Pulmonary lymph node (tissue), 1 donor: ENCODE measurements around a stretch of chr19.

DNA sequence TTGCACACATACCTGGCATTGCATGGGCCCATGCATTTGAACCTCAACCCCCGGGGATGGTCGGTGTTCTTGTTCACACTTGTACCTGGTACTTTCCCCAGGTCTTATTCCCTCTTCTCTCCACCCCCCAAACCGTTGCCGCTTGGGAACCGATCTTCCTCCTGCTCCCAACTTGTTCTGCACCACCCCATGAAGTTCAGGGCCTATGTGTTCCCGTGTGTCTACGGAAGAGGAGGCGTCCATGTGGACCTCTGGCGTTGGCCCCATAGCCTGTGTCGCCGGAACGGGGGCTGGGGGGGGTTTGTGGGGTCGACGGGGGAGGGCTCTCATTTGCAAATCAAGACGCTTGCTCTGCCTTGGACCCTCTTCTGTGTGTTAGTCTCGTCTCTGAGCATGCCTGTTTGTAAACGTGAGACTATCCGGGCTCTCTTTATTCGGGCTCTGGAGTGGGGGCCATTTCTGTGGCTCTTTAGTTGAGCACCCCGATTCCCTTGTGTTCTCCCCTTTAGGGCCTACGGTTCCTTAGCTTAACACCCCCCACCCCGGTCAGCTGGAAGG is 1.8 kb downstream of the PRR12 start:
- PRO-cap = no peak

DNA sequence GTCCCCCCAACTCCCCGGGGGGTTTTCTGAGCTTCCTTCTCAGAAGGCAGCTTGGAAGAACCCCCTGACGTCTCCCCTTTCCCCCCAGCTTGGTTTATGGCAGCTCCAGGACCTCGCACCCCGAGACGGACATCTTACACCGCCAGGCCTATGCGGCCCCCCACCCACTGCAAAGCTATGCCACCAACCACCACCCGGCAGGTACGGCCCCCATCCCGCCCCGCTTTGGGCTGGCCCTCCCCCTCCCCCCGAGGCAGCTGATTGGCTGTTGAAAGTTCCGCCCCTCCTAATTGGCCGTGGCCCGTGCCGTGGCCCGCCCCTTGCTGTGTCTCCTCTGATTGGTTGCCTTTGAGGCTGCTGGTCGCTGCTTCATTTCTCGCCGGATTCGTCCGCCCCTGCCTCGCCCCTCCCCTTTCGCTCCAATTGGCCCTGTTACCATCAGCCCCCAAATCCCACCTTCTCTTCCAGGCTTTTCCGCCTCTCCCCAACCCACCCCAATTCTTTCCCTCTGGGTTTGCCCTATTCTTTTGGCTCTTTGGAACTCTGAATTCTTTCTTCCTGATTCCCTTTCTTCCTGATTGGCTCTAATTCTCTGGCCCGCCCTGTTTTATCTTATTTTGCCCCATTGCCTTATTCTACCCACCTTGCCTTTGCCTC is 2.4 kb downstream of the PRR12 start:
- PRO-cap = bidirectional peak, plus-strand start at position 372 of the sequence, minus-strand start at position 177 of the sequence

GRCh38 chr19:49601105-49602060 is 10.4 kb downstream of the PRR12 start:
- PRO-cap = no peak

DNA sequence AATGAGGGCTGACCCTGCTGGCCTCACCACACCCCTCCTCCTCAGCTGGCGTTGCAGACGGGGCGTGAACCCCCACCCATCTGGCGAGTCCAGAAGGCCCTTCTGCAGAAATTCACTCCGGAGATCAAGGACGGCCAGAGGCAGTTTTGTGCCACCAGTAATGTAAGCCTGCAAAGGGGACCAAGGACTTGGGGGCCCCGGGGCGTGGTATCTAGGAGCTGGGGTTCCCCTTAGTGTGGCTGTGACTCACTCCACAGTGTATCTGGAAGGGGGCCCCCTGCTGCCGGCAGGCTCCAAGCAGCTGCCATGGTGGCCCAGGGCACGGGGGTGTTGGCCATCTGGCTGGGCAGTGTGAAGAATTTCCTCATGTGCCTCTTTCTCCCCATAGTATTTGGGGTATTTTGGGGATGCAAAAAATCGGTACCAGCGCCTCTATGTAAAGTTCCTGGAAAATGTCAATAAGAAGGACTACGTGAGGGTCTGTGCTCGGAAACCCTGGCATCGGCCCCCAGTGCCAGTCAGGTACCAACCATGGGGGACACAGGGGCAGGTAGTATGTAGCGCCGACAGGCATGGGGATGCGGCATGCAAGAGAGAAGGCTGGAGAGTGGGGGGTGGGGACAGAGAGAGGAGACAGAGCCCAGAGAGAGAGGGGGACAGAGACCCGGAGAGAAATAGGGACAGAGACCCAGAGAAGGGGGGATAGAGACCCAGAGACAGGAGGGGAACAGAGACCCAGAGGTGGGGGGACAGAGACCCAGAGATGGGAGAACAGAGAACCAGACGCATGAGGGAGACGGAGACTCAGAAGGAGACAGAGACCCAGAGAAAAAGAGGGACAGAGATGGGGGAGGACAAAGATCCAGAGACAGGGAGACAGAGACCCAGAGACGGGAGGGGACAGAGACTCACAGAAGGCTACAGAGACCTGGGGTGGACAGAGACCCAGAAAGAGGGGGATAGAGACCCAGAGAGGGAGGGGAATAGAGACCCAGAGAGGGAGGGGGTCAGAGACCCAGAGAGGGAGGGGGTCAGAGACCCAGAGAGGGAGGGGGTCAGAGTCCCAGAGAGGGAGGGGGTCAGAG is 23.8 kb downstream of the PRR12 start:
- PRO-cap = no peak

DNA sequence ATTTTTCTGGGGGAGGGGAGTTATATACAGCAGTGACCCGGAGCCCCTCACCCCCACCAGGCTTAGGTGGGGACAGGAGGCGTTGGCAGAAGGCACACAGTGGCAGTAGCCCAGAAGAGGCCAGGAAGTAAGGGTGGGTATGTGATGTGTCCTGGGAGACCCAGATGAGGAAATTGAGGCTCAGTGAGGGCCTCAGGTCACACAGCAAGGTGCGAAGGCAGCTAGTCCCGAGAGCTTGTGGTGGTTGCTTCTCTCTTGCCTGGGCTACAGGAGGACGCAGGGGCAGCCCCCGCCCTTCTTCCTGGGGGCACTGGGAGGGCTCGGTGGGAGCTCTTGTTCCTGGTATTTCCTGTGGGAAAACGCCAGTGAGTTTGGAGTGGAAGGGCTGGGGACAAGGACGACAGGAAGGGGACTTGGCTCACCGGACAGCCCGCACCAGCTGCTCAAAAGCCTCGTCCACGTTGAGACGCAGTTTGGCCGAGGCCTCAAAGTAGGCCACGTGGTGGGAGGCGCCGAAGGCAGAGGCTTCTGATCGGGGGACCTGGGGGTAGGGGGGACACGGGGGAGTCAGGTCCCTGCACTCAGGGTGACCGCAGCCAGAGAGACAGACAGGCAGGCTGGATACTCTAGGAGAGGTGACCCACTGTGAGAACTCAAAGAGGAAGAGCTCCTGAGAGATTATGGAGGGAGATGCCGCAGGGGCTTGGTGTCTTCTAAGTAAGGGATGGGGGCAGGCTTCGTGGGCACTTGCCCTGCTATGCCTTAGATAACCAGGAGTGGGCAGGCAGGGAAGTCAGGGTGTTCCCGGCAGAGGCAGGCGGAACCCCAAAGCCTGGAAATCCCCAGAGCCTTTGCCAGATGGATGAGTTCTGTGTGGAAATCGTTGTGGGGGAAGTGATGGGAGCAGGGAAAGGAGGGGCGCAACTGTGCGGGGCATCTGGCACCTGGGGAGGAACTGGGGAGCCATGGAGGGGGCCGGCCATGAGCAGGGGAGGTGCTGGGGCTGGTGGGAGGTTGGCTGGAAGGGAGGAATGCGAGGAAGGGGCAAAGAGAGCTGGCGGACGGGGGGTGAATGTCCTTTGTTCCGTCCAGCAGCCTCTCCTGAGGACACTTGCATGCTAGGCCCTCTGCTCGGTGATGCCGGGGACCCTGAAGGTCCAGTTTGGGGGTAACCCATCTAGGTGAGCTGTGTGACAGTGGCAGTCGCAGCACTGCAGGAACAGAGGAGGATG is 4.2 kb downstream of the RRAS start:
- PRO-cap = unidirectional peak, plus-strand start at position 897 of the sequence

GRCh38 chr19:49677851-49677974 is 642 bp downstream of the PRMT1 start:
- PRO-cap = no peak

- PRO-cap = no peak
These were observed 27.6 kb downstream of the CPT1C start for GRCh38 chr19:49718423-49718980.

- PRO-cap = bidirectional peak, plus-strand start at chr19:49808935, minus-strand start at chr19:49808818; unidirectional peak, plus-strand start at chr19:49809340; unidirectional peak, minus-strand start at chr19:49809498; unidirectional peak, minus-strand start at chr19:49809530
These were observed 4.2 kb downstream of the FUZ start for GRCh38 chr19:49808550-49809689.

DNA sequence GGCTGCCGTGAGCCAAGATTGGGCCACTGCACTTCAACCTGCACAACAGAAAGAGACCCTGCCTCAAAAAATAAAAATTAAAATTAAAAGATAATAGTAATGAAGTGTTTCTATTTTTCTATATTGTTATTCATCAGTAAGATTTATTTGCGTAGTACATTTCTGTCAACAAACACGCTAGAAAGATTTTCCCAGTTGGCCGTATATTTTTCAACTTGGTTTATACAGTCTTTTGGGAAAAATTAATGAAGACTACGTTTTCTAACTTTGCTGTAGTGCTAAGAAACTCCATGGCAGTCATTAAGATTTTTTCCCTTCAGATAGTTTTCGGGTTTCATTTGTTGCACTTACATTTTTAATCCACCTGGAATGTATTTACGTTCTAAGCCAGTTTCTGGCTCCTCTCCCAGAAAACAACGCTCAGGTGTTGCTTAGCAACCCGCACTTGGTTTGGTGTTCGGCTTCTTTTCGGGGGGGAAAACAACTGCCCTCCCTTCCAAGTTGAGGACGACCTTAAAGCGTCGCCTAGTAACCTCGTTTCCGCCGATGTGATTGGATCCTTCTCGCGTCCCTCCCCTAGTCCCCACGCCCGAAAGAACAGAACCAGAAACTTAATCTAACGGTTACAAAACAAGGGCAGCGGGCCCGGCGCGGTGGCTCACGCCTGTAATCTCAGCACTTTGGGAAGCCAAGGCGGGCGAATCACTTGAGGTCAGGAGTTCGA is 927 bp upstream of the MED25 start:
- PRO-cap = unidirectional peak, plus-strand start at position 619 of the sequence

DNA sequence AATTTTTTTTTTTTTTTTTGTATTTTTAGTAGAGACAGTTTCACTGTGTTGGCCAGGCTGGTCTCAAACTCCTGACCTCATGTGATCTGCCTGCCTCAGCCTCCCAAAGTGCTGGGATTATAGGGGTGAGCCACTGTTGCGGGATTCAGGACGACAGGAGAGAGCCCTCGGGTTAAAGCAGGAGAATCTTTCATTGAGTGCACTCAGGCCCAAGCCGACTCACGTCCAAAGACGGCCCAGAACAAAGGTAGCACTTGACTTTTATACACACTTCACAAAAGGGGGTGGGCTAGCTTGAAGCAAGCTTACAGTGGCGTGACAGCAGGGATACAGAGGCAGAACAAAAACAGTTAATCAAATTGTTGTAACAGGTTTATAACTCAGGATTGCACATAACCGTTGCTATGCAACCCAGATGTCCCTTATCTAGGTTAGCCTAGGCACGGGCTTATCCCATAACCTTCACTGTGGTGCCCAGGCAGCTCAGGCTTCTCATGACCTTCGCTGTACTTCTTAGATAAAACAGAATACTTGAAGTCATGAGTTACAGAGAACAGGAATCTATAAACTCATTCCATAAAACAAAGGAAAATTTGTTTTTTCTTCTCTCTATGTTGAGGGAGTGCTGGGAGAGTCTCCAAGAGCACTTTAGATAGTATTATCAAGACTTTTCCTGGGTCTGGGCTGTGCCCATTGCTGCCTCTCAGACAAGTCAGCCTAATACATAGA is 2.1 kb downstream of the MED25 start:
- PRO-cap = no peak

GRCh38 chr19:49887926-49888489 is 8.7 kb downstream of the IL4I1 start:
- PRO-cap = no peak

DNA sequence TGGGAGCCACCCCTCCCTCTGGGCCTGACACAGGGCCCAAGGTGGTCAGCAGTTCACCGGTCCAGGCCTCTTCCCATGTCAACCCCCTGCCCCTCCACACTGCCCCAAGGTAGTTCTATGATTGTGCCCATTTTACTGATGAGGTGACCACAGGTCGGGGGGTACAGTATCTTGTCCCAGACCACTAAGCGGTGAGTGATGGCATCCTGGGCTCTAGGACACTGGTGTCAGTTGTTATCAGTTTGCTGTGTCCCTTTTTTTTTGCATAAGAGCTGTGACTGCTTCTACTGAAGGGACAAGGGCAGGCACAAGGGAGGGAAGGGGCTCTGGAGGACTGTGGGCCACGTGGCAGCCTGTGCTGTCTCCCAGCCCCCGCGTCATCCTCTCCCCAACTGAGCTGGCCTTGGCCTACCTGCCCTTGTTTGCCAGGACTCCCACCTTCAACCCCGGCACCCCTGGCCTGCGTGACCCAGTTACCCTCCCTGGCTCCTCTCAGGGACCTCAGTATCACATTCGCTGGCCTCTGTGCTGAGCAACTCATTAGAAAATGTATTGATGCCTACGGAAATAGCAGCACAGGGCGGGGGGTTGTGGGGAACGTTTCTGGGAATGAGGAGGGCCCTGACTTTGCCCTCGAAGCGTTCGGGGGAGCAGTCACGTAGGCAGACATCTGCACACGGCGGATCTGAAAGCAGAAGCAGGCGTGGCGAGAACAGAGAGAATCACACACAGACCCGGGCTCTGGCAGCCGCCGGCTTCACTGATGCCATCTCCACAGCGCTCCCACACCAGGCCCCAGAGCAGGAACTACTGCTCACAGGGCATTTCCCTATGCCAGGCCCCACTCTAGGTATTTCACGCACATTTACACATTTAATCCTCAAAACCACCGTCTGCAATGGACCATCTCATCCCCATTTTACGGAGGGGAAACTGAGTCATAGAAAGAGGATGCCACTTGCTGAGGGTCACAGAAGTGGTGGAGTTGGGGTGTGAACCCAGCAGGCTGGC is 5.9 kb upstream of the ATF5 start:
- PRO-cap = unidirectional peak, plus-strand start at position 694 of the sequence

DNA sequence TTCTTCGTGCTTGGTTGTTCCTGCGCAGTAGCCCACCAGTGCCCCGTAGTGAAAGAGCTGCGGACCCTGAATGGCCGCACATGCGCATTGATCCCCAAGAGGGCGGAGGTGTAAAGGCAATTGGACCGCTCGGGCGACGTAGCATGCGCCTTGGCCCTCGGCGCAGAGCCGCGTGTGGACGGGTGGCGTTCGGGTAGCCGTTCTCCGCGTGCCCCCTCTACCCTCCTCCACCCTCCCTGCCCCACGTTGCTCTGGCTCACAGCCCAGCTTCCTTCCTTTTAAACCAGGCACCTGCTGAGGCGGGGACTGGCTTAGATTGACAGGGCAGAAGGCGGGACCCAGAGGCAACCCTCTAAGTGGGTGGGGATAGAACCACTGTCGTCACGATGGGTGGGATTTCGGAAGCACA is 373 bp upstream of the NUP62 start:
- PRO-cap = bidirectional peak, plus-strand start at position 165 of the sequence, minus-strand start at position 82 of the sequence; unidirectional peak, minus-strand start at position 253 of the sequence; unidirectional peak, minus-strand start at position 285 of the sequence; unidirectional peak, minus-strand start at position 318 of the sequence

DNA sequence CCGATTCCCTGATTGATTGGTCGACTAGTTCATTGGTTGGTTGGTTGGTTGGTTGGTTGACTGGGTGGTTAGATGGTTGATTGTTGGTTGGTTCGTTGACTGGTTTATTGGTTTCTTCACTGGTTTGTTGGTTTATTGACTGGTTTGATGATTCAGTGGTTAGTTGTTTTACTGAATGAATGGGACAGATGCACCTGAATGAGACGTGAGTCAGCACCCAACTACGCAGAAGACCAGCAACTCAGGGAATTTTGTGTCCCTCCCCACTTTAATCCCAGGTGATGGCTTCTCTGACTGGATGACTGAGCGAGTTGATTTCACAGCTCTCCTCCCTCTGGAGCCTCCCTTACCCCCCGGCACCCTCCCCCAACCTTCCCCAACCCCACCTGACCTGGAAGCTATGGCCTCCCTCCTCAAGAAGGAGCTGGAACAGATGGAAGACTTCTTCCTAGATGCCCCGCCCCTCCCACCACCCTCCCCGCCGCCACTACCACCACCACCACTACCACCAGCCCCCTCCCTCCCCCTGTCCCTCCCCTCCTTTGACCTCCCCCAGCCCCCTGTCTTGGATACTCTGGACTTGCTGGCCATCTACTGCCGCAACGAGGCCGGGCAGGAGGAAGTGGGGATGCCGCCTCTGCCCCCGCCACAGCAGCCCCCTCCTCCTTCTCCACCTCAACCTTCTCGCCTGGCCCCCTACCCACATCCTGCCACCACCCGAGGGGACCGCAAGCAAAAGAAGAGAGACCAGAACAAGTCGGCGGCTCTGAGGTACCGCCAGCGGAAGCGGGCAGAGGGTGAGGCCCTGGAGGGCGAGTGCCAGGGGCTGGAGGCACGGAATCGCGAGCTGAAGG is 3.1 kb upstream of the NUP62 start:
- PRO-cap = no peak

GRCh38 chr19:49958159-49958707 is 2.7 kb downstream of the SIGLEC11 start:
- PRO-cap = no peak

GRCh38 chr19:49997856-49998193 is 27.3 kb downstream of the VRK3 start:
- PRO-cap = no peak

GRCh38 chr19:50015831-50016147 is 9.4 kb downstream of the VRK3 start:
- PRO-cap = no peak

- PRO-cap = no peak
These were observed 15.7 kb upstream of the MYH14 start for GRCh38 chr19:50187572-50188367.

DNA sequence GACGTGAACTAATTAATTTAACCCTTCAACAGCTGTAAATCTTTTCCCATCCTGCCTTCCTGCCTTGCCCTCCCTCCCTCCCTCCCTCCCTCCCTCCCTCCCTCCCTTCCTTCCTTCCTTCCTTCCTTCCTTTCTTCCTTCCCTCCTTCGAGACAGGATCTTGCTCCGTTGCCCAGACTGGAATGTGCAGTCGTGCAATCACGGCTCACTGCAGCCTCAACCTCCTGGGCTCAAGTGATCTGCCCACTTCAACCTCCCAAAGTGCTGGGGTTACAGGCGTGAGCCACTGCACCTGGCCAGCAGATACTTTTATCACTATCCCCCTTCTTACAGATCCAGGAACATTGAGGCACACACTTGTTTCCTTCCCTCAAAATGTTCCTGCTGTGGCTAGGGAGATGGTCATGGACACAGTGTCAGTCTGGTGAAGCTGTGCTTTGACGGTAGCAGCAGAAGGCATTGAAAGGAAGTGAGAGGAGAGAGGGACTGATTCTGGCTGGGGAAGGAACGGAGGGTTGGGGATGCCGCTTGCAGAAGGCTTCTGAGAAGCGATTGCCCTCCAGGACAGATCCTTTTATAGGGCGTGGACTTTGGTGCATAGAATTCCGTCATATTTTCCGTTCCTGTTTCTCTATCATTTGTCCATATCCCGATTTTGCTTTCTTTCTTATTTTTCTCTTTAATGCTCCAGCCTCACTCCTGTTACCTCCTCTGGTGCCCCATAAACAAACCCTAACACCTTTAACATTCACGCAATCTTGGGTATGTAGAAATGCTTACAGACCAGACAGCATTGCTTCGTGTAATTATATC is 14.2 kb upstream of the MYH14 start:
- PRO-cap = no peak

DNA sequence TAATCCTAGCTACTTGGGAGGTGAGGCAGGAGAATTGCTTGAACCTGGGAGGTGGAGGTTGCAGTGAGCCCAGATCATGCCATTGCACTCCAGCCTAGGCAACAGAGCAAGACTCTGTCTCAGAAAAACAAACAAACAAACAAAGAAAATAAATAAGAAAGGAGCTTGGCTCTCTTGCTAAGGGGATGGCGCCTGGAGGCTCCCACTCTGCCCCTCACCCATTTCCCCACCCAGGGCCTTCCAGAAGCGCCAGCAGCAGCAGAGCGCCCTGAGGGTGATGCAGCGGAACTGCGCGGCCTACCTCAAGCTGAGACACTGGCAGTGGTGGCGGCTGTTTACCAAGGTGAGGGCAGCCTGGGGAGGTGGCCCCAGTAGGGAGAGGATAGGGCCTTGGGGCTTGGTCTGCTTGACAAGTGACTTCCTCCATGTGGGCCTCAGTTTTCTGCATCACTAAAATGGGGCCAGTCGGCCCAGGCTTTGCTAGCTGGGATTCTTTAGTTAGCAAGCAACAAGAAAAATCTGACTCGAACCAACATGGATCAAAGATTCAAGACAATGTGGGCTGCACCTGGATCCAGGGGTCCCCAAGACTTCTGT is 59.8 kb downstream of the MYH14 start:
- PRO-cap = no peak